Colon Carcinoma Metastatic in the Brain (tissue), 2 donors: Measurements from ENCODE around the genes CHCHD2 and ASL.

- PRO-cap, 2 experiments: no peak in any of the 2 experiments
These were observed 127.6 kb downstream of the EGFR start for GRCh38 chr7:55146407-55146772.

DNA sequence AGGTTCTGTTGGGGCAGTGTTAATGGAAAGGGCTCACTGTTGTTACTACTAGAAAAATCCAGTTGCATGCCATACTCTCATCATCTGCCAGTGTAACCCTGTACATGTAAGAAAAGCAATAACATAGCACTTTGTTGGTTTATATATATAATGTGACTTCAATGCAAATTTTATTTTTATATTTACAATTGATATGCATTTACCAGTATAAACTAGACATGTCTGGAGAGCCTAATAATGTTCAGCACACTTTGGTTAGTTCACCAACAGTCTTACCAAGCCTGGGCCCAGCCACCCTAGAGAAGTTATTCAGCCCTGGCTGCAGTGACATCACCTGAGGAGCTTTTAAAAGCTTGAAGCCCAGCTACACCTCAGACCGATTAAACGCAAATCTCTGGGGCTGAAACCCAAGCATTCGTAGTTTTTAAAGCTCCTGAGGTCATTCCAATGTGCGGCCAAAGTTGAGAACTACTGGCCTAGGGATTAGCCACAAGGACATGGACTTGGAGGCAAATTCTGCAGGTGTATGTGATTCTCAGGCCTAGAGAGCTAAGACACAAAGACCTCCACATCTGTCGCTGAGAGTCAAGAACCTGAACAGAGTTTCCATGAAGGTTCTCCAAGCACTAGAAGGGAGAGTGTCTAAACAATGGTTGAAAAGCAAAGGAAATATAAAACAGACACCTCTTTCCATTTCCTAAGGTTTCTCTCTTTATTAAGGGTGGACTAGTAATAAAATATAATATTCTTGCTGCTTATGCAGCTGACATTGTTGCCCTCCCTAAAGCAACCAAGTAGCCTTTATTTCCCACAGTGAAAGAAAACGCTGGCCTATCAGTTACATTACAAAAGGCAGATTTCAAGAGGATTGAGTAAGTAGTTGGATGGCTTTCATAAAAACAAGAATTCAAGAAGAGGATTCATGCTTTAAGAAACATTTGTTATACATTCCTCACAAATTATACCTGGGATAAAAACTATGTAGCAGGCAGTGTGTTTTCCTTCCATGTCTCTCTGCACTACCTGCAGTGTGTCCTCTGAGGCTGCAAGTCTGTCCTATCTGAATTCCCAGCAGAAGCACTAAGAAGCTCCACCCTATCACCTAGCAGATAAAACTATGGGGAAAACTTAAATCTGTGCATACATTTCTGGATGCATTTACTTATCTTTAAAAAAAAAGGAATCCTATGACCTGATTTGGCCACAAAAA lies 154.7 kb upstream of the LANCL2 start:
- PRO-cap, 2 experiments: no peak in any of the 2 experiments

DNA sequence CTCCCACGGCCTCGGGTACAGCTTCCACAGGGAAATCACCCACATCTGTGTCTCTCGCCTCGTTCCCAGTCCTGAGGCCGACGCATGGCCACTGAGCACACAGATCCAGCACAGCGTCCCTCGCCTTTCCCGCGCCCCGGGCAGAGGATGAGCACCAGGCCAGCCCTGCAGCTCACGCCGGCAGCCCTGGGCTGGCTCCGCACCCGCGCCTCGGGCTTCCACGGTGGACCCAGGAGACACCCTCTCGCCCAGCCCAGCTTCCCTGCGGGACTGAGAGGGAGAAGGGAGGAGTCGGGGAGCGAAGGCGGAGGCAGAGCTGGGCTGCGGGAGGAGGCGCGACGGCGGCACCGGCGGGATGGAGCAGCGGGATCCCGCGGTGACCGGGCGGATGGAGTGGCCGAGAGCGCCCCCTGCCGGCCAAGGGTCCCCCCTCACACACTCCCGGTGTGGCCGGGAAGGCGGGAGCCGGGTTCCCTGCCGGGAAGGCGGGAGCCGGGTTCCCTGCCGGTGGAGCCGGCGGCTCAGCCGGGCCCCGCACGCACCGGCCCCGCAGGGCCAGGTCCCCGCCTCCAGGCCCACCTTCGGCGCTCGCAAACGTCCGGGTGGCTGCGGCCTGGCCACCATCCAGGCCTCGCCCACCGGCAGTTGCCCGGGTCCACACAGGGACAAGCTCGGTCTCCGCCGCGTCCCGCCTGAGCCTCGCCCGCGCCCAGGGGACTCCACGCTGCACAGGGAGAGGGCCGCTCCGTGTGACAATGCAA lies 110.3 kb upstream of the LANCL2 start:
- PRO-cap, 2 experiments: peak in 2 of 2 experiments; most common plus-strand start position 447 of the sequence (in 2); most common minus-strand start position 272 of the sequence (in 1)

DNA sequence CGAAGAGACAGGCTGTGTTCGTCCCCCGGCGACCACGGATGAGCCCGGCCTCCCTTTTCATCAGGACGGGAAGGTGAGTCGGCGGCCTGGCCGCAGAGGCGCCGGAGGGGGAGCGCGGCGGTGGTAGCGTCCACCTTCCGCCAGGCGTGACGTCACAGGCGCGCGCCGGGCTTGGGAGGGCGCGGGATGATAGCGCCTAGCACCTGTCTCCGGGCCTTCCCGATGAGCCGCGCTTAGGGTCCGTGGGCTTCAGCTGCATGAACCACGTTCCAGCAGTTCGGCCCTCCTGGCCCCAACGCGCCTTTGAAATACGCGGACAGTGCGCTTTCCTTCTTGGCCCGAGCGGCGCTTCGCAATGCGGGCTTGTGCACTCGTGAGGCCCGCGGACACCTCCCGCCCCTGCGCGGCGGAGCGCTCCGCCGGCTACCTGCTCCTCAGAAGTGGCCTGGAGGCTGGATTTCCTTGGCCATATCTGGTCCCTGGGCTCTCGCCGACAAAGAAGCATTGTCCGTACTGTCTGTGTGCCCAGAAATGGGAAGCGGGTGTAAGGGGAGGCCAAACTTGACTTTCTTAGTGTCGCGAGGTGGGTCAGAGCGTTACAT lies 1.1 kb downstream of the LANCL2 start:
- PRO-cap, 2 experiments: peak in 2 of 2 experiments; most common plus-strand start position 236 of the sequence (in 2); most common minus-strand start position 442 of the sequence (in 2)

GRCh38 chr7:55470347-55470909 lies 101.9 kb downstream of the VOPP1 start:
- PRO-cap, 2 experiments: no peak in any of the 2 experiments

GRCh38 chr7:55509234-55509672 lies 63.0 kb downstream of the VOPP1 start:
- PRO-cap, 2 experiments: no peak in any of the 2 experiments

DNA sequence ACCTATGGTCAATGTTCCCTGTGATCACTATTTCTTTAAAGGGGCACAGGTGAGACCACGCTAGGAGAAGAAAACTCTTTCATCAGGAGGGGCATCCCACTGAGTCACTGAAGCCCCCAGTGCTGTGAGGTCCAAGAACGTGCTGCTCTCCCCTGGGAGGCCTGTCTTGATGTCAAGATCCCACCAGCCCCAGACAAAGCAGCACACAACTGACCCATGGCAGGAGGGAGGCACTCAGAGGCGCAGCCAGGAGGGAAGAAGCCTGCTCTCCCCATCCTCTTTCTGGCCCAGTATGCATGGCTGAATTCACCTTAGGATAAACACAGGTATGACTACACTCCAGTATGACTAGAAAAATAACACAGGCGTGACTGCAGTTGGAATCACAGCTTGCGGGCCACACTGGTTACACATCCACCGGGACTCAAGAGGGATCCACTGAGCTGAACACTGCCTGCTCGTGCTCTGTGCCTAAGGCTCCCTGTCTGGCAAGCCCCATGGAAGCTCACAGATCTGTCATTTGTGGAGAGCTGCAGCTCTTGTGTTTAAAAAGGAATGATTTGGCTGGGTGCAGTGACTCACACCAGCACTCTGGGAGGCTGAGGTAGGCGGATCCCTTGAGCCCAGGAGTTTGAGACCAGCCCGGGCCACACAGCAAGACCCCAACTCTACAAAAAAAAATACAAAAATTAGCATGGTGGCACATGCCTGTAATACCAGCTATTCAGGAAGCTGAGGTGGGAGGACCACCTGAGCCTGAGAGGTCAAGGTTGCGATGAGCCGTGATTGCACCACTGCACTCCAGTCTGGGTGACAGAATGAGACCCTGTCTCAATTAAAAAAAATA lies 26.8 kb downstream of the VOPP1 start:
- PRO-cap, 2 experiments: no peak in any of the 2 experiments

DNA sequence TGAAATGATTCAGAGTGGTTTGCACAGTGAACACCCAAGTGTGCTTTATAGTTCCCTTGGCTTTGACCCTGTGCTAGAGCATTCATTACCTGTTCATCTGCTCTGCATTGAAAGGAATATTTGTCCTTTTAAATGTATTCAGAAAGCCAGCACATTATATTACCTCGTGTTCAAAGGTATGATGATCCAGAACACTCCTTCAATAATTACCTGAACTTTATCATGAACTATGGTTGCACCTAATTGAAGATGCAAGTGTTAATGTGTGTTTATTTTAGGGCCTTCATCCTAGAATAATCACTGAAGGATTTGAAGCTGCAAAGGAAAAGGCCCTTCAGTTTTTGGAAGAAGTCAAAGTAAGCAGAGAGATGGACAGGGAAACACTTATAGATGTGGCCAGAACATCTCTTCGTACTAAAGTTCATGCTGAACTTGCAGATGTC lies 3.8 kb downstream of the CCT6A start:
- PRO-cap, 2 experiments: no peak in any of the 2 experiments

GRCh38 chr7:56099369-56100647 lies 6.5 kb downstream of the CHCHD2 start:
- PRO-cap, 2 experiments: no peak in any of the 2 experiments

DNA sequence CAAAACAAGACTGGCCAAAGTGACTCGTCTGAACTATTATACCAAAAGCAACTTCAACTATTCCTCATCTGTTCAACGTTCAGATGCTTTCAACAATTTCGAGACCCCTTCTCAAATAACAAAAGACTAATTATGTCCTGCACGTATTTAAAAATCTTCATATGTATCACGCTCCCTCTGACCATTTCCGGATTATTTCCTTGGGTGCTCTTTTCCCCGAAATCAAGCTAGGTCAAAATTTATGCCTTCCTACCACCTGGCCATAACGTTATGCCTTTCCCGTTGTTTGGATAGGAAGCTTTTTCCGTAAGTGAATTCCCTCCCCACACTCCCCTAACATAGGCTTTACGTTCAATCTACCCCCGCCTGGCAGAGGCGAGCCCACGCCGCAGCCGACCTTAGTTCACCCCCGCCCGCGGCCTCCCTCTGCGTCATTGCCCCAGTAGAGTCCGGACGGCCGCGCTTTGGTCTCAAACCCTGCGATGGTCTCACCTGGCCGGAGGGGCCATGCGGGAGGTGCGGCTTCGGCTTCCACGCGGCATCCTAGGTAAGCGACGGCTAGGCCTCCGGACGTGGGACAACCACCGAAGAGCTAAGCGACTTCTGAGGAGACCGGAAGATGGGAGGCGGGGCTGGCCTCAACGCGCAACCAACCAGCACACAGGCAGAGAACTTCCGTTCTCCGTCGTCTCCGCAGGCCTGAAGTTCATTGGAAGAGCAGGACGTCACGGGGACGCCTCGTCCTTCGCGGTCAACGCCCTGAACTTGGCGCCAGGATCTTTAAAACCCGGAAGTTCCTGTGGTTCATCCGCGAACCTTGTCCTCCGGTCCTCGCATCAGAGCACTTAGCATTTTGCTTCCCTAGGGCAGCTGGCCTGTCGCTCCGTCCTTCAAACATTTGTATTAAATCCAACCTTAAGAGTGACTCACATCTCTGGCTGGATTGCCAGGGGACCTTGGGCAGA lies at the start of gene CHCHD2:
CHCHD2 (minus strand) TSS at position 605 of the 965 bp plus-strand sequence.
- PRO-cap, 2 experiments: peak in 2 of 2 experiments; most common plus-strand start position 811 of the sequence (in 1); most common minus-strand start position 575 of the sequence (in 2)

- PRO-cap, 2 experiments: no peak in any of the 2 experiments
These were observed 249.9 kb downstream of the ZNF479 start for GRCh38 chr7:56882248-56882806.

- PRO-cap, 2 experiments: no peak in any of the 2 experiments
These were observed 129.6 kb downstream of the ZNF716 start for GRCh38 chr7:57579335-57580215.

DNA sequence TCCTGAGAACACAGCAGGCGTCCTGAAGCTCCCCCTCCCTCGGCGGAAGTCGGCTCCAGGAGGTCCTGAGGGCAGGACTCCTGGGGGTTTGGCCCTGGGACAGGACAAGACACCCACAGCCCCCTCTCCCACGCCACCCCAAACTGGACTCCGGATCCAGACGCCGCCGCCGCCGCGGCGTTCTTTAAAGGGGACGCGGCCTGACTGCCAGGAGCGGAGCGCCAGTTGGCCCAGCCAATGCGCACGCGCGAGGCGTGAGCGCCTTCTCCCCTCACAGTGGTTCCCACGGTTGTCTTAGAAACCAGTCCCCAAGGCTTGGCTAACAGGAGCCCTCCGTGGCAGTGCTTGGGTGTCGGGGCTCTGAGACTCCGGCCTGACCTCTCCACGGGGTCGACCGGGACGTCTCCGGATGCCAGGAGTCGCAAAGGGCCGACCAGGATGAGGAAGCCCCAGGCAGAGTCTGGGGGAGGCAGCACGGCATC lies 371.8 kb downstream of the ZNF716 start:
- PRO-cap, 2 experiments: no peak in any of the 2 experiments

GRCh38 chr7:63480161-63480592 lies 518.5 kb upstream of the ZNF722 start:
- PRO-cap, 2 experiments: no peak in any of the 2 experiments

DNA sequence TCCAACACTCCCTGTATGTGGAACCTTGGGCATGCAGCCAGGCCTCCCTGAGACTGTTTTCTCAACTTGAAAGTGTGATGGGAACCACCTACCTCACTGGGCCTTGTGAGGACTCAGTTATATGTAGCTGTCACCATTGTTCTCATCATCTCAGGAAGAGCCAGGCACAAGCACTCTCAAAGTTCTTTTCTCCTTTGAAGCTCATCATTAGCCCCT lies 861 bp upstream of the ZNF727 start:
- PRO-cap, 2 experiments: no peak in any of the 2 experiments

- PRO-cap, 2 experiments: no peak in any of the 2 experiments
These were observed 19.6 kb downstream of the ZNF107 start for GRCh38 chr7:64685372-64686159.

- PRO-cap, 2 experiments: no peak in any of the 2 experiments
These were observed 13.2 kb upstream of the ZNF273 start for GRCh38 chr7:64889794-64890443.

DNA sequence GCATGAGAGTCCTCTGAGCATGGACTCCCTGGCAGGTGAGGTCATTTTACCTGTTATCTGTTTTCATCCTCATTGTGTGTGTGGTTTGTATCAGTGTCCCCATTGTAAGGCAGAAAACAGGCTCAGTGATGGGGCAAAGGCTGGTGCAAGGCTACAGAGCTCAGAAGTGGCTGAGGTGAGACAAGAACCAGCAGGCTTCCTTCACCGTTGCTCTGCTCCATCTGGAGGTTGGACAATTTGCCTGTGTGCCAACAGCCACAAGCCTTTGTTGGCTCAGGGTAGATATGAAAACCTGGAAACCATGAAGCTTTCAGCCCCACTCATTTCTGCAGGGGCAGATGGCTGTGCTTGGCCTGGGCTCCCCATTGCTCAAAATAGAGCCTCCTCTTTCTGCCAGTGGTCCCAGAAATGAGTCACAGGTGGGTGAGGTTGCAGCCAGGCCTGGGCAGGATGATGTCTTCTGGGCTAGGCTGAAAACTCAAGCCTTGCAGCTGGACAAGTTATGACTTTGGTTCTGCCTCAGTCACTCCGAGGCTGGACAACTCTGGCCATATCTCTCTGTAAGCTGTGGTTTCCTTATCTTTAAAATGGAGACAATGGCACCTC lies 12.3 kb upstream of the ZNF273 start:
- PRO-cap, 2 experiments: no peak in any of the 2 experiments

DNA sequence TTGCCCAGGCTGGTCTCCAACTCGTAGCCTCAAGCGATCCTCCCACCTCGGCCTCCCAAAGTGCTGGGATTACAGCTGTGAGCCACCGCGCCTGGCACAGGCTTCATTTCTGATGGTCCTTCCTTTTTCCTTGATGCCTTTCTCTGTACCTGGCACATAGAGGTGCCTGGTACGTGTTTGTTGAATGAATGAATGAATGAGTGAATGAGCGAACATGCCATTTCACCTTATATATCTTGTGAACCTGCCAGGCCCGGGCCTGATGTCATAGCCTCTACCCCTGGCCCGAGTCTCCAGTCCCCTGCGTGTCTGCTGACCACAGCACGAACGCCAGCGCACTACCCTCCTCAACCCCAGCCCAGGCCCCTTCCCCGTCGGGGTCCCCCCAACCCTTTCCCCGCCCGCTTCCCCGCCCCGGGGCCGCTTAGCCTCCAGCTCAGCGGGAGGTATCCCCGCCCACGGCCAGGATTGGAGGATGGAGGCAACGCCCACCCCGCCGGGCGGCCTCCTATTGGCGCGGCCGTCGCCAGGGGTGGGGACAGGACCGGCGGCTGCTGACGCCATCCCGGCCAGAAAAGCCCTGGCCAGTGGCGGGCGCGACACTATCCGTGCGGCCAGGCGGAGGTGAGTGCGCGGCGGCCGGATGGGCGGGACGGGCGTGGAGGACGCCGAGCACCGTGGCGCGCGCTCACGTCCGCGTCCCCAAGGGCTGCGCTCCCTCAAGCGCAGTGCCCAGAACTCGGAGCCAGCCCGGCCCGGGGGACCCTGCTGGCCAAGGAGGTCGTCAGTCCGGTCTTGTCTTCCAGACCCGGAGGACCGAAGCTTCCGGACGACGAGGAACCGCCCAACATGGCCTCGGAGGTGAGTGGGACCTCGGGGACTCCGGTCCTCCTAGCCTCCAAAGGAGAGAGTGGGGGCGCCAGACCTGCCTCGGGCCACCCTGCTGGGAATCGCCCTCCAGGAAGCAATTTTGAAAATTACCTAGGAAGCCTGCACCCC lies at the start of gene ASL:
ASL (plus strand) TSS at position 587 of the 999 bp plus-strand sequence.
- PRO-cap, 2 experiments: peak in 2 of 2 experiments; most common plus-strand start position 587 of the sequence (in 1); most common minus-strand start position 408 of the sequence (in 1)

DNA sequence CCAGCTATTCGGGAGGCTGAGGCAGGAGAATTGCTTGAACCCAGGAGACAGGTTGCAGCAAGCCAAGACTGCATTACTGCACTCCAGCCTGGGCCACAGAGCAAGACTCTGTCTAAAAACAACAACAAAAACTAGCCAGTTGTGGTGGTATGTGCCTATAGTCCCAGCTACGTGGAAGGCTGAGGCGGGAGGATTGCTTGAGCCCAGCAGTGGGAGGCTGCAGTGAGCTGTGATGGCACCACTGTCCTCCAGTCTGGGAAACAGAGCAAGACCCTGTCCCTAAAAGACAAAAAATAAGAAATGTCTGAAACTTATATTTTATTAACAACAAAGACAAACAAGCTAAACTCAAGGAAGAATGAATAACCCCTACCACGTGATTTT lies 18.1 kb downstream of the ASL start:
- PRO-cap, 2 experiments: no peak in any of the 2 experiments